ReNcell CX (cell line): ENCODE results near the gene CYGB.

DNA sequence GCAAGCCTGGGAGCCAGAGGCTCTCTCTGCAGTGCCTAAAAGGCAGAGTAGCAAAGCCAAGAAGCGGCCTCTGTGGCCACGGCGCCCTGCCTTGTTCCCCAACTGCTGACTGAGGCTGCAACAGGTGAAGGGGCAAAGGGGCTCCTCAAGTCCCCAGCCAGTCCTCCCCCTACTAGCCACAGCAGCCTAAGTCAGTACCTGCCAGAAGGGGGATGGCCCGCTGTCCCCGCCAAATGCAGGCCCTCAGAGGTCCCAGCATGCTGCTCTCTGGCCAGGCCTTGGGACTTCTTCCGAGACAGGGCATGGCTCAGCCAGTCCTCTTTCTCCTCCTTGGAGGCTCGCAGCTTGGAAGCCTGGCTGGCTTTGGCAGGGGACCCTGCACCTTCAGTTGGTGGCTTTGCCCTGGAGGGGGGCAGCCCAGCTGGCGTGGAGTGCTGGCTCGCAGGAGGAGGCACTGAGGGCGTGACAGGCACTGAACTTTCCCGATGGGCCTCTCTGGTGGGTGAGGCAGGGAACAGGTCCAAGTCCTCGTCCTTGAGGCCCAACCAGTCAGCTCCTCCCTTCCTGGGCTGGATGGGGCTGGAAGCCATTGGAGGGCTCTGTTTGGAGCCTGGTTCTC, 17.7 kb downstream of the FBF1 start:
- PRO-cap: no peak

DNA sequence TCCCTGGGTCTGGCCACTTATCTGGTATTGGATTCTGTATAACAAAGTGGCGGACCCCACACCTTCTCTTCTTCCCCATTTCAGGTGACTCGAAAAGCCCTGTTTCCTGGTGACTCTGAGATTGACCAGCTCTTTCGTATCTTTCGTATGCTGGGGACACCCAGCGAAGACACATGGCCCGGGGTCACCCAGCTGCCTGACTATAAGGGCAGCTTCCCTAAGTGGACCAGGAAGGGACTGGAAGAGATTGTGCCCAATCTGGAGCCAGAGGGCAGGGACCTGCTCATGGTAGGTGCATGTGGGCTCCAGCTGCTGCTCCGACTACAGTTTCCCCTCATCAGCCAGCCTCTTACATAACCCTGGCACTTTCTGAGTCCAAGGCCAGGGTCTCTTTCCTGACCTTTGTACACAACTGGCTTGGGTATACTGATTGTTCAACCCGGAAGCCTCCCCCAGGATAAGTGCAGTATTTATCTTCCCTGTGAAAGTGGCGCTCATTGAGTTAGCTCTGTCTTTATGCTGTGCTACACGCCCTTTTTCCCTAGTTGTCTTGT, 2.5 kb downstream of the CDK3 start:
- PRO-cap: no peak

DNA sequence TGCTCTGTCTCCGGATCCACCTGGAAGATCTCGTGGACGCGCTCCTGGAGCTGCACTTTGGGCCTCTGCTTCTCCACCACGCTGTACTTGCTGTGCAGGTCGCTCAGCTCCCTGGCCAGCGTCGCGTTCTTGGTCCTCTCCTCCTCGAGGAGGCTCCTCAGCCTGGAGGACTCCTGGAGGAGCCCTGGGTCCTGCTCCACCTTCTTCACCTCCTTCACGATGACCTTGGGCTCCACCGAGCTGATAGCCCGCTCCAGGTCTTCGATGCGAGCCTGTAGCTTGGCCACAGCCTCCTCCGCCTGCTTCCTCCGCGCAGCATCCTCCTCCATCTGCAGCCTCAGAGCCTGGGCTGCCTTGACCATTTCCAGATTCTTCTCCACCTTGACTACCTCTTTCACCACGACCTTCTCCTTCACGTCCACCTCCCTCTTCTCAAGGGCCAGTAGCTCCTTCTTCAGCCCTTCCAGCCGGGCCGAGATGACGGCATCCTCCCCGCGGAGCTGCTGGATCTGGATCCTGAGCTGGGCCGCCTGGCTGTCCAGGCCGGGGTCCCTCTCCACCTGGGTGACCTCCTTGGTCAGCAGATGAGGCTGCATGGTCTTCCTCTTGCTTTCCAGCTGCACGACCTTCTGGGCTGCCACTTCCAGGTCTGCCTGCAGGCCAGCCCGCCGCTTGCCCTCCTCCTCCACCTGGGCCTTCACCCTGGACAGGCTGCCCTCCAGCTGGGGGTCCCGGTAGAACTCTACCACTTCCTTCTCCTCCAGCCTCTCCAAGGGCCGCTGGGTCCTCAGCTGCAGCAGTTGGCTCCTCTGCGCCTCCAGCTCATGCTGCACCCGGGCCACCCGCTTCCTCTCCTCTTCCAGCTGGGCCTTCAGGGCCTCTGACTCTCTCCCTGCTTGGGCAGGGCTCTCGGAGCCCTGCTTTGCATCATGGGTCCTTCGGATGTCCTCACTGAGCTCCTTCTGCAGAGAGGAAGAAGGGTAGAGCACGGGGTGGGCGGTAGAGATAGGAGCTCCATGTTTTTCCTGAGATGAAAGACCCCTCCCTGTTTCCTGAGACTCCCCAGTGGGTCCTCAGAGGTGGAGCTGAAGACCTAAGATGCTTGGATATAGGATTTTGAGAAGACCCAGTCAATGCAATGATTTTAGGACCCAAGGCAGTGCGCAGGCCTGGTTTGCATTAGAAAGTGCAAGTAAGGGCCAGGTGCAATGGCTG, 9.3 kb downstream of the CDK3 start:
- PRO-cap: no peak

- PRO-cap: no peak
Measured at GRCh38 chr17:76036445-76037235, 9.5 kb upstream of the EVPL start.

DNA sequence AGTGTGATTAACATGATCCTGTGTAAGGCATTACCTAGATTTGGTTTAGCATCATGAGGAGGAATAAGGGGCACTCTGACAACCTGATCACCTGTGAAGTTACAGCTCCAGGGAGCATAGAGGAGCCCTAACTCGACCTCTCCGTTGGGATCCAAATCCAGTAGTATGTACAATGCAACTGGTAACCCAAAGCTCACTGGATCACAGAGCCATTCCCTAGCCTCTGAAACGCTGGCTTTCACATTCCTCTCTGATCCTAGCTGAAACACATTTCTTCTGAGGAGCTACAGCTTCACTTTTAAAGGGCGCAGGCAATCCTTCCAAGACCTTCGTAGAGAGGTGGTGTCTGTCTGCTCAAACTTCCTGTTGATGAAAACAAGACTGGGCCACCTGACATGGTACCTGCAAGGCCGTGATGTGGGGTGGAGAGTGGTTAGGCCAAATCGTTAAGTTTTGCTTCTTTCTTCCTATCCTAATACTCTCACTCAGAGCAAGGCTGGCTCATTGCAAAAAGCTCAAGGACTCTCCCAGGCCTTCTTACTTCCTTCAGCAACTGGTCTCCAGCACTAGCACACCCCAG, 10.7 kb upstream of the FOXJ1 start:
- PRO-cap: no peak

- PRO-cap: no peak
Measured at GRCh38 chr17:76238022-76238443, 2.3 kb downstream of the RNF157 start.

GRCh38 chr17:76265795-76266905, 1.0 kb downstream of the UBALD2 start:
- PRO-cap: bidirectional peak, plus-strand start at chr17:76266069, minus-strand start at chr17:76266053

DNA sequence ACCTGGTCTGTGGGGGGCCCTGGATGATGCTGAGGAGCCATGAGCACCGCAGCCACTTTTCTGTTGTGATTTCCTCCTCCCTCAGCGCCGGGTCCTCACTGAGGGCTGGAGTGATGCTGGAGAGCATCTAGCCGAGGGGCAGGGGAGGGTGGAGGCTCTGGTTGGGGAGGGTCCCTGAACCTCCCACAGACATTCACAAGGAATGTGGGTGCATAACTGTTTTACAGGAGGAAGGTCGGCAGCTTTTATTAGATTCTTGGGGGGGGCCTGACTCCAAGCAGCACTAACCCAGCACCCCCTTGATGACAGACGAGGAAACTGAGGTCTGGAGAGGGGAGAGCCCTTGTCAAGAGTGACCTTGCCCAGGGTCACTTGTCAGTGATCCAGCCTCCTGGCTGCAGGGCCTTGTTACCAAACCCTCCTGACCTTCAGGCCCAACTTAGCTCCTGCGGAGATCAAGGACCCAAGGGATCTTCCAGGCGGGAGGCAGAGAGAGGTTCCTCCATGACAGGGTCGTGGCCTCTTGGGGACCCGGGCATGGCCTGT, 9.9 kb downstream of the UBALD2 start:
- PRO-cap: no peak

GRCh38 chr17:76425705-76426213, 27.2 kb downstream of the UBE2O start:
- PRO-cap: no peak

GRCh38 chr17:76426679-76427396, 26.1 kb downstream of the UBE2O start:
- PRO-cap: no peak

DNA sequence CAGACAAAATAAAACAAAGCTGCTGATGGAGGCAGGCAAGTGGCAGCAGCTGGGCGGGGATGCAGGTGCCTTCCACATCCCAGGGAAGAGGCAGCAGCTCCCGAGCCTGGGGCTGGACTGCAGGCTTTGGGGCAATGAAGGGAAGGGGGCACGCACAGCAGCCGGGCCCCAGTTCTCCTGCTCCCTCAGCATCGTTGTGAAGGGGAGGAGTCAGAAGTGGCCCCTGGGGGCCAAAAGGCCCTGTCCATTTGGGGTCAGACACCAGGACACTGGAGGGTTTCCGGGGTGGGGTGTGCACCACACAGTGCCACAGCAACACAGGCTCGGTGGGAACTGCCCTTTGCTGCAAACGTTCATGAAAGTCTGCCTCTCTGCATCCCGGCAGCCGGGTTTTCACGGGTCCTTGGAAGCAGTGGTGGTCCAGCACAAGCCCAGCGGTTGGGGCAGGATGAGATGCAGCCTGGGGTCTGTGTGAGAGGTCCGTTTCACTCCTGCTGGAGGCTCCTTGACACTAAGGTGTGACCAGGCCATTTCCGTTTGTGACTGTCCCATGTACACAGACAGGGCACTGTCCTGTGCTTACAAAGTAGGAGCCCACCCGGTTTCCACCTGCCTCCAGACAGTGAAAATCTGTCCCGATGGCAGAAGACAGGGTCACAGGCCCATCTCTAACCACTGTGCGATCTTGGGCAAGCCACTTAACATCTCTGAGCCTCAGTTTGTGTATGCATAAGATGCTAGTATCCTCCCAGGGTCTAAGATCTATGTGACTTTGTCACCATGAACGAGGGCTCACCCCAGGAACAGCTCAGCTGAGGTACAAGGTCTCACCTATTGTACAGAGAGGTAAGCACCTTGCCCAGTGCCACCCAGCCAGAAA, 6.2 kb downstream of the RHBDF2 start:
- PRO-cap: no peak

- PRO-cap: no peak
Measured at GRCh38 chr17:76522895-76523448, 14.5 kb downstream of the CYGB start.

DNA sequence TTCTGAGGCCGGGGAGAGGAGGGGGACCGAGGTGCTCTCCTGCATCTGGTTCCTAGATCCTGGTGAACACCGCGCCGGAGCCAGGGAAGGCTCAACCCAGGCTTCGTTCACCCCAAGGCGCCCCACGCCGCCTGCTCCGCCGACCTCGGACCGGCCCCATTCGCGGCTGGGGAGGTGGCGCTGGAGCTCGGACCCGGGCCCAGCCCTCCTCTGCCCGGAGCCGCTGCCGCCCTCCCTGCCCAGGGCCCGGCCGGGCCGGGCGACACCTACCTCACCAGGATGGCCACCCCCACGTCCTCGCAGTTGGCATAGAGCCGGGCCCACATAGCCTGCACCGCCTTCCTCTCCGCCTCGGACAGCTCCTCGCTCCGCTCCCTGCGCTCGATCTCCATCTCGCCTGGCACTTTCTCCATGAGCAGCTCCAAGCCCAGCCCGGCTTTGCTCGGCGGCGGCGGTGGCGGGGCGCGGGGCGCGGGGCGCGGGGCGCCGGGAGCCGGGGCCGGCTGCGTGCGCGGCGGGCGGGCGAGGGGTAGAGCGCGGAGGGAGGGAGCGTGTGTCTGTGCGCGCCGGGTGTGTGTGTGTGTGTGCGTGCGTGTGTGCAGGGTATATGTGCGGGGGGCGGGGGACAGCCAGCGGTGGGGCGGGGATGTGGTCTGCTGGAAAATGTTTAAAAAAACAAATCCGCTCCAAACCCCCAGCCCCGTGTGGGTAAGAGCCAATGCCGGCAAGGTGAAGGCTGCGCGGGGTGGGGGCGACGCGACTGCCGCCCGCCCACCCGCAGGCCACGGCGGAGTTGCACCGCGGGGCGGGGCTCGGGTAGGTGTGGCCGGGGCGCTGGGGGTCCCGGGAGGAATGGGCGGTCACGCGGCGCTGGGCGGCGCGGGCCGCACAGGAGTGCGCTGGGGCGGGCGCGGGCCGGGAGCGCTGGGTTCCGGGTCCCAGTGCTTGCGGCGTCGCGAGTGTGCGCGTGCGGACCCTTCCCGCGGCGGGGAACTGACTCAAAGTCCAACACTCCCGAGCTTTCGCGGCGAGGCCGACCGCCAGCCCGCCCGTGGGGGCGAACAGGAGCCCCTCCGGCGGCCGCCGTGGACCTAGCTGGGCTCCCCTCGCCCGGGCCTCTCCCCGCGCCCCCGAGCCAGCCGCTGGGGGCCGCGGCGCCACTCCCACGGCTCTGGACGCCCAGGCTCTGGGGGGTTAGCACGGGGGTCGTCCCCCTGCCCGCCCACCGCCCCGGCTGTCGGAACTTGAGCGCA, at the start of gene CYGB:
TSS of gene CYGB (minus strand) at position 580 of the 1,253 bp plus-strand sequence.
- PRO-cap: bidirectional peak, plus-strand start at position 895 of the sequence, minus-strand start at position 574 of the sequence; unidirectional peak, plus-strand start at position 943 of the sequence

DNA sequence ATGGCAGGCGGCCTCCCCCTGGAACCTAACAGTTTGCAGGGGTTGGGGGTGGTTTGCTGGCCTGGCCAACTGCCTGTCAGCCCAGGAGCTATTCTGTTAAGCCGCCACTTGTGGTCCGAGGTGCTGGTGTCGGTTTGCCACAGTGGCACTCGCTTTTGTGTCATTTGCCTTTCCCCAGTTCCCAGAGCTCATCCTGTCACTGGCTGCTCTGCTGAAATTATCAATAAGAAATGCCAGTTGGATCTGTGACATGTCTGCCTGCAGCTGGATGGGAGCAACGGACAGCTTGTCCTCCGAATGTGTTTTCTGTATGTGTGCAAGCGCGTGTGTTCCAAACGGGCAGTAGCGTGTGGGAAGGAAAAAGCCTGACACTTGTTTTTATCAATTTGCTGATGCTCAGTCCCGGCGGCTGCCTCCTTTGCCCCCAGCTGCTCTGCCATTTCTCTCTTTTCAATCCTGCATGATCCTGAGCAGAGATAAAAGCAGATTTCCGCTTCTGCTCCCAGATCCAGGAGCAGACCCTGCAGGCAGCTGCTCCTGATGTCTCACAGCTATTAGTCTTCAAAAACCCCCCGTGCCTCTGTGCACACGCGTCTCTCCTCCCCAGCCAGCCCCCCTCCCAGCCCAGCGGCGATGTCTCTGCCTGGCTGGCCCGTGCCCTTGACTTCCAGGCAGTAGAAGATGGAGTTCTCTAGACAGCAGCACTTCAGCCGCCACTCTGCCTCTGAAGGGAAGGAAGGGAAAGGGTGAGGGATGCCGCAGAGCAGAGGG, 4.0 kb downstream of the PRCD start:
- PRO-cap: no peak

- PRO-cap: bidirectional peak, plus-strand start at chr17:76563194, minus-strand start at chr17:76563021
Measured at GRCh38 chr17:76562893-76563254, 22.8 kb downstream of the ST6GALNAC2 start.

- PRO-cap: no peak
Measured at GRCh38 chr17:76565562-76566666, 19.7 kb downstream of the ST6GALNAC2 start.

DNA sequence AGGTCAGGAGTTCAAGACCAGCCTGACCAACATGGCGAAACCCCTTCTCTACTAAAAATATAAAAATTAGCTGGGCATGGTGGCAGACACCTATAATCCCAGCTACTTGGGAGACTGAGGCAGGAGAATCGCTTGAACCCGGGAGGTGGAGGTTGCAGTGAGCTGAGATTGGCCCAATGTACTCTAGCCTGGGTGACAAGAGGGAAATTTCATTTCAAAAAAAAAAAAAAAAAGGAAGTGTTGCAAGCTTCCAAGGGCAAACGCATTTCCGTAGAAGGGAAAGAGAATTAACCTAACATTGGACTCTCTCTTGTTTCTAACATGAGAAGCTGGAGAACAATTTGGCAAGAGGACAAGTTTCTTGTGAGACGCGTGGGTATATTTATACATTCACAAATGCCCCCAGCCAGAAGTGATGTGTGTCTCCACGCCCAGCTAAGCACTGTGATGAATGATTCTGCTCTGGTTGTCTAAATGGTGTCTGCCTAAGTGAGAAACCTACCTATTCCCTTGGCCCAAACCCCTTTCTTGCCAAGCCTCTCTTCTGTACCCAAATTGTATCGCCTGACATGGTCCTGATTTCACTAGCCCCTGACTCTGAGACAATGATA, 14.0 kb upstream of the ST6GALNAC2 start:
- PRO-cap: no peak

DNA sequence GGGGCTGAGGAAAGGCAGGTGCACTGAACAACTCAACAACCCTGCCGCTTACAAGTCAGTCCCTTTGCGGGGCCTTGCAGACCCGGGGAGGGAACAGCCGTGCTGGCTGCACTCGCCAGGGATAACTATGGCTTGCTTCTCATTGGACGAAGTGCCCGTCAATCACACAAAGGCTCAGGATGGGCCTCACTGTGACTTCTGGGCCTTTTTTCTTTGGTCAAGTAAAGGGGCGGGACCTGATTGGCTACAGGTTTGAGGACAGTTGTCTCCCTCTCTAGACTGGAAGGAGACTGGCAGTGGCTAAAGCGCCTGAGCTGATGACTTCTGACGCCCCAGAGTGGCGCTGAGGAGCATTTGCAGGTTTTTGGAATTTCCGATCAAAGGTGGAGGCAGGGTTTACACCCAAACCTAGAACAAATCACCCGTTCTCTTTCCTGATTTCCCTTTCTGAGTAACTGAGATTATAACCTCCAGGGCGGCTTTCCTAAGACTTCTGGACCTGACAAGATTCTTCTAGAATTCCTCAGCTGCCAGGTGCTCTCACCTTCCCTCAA, 27.5 kb upstream of the ST6GALNAC2 start:
- PRO-cap: no peak

GRCh38 chr17:76631508-76632537, 11.7 kb downstream of the ST6GALNAC1 start:
- PRO-cap: no peak

- PRO-cap: no peak
Measured at GRCh38 chr17:76682253-76682687, 28.5 kb downstream of the MXRA7 start.